ENCODE measurements around the genes ERICH2 and METTL8.

- PRO-cap = no peak
- RAMPAGE, long total RNA = no peak
Observed at GRCh38 chr2:167406334-167407255, 113.8 kb downstream of the B3GALT1 start.

DNA sequence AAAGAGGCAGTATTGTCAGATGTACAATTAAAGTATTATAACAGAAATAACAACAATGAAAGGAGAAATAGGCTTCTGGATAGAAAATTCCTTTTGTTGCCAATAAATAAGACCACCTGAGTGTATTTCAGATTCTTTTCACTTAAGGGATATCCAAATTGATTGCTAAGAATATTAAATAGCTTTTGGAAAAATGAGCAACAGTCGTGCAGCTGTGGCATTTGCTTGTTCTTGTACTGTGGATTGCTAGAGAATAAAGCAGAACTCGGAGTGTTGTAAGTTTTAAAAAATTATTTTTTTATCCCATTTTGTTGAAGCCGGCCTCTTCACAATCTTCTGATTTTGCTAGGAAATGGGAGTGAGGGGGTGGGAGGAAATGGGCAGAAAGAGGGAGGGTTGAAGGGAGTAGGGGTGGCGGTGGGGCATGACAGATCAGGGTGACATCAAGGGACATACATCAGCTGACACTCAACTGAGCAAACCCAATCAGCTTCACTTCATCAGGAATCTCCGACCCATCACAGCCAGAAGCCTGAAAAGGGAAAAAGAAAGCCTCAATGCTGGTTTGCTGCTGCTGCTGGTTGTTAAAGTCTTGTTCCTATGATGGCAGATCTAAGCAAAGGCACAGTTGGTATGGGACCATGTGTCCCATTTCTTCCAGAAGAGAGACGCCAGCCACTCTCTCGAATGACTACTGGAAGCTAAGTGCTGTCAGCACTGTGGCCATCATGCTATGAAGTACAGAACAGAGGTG, 292.2 kb downstream of the STK39 start:
- PRO-cap = no peak
- RAMPAGE, long total RNA = no peak

GRCh38 chr2:168137515-168138814, 109.4 kb downstream of the STK39 start:
- PRO-cap = no peak
- RAMPAGE, long total RNA = no peak

DNA sequence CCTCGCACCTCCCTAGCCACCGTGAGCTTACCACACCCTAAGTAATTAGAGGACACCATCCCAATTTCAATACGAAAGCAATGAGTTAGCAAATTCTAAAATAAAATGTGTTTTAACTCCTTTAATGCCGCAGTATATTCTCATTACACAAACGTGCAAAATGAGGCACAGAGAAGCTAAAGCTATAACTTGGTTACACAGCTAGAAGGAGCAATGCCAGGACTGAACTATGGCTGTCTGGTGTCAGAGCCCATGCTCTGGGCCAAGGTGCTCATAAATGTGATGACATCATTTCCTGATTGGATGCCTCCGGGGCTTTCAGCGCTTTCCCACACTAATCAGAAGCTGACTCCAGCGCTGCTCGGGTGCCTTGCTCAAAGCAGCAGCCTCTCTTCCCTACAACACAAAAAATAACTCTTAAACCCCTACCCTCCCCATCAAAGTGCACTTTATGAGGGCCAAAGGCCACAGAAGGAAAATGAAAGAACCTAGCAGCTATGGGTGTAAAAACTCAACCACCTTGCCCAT, 90.8 kb downstream of the STK39 start:
- PRO-cap = no peak
- RAMPAGE, long total RNA = no peak

- PRO-cap = no peak
- RAMPAGE, long total RNA = no peak
Observed at GRCh38 chr2:168212716-168213234, 34.6 kb downstream of the STK39 start.

DNA sequence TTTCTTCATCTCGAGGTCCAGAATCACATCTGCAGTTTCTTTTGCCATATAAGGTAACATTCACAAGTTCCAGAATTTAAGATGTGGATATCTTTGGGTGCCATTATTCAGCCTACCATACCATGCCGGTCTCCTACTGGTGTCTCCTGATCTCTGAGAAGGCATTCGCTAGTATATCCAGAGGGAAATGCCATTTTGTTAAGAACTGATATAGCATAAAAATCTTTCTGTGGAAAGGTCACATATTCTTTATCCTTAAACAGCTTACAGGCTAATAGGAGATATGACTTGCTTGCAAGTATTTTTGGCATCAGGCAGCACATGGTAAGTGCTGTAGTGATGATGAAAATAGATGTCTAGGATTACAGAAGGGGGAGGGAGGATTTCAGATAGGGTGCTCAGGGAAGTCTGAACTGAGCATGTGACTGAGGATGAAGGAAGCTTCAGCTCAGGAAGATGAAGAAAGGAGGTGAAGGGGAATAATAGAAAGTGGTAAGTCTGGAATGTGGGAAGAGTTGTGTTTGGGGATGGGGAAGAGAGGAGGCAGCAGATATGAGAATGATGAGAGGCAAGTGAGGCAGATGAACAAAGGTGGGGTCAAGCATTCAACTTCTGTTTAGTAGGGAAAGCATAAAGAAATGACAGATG, 158.5 kb upstream of the NOSTRIN start:
- PRO-cap = no peak
- RAMPAGE, long total RNA = no peak

GRCh38 chr2:169072037-169072474, 2.7 kb downstream of the DHRS9 start:
- PRO-cap = no peak
- RAMPAGE, long total RNA = no peak

DNA sequence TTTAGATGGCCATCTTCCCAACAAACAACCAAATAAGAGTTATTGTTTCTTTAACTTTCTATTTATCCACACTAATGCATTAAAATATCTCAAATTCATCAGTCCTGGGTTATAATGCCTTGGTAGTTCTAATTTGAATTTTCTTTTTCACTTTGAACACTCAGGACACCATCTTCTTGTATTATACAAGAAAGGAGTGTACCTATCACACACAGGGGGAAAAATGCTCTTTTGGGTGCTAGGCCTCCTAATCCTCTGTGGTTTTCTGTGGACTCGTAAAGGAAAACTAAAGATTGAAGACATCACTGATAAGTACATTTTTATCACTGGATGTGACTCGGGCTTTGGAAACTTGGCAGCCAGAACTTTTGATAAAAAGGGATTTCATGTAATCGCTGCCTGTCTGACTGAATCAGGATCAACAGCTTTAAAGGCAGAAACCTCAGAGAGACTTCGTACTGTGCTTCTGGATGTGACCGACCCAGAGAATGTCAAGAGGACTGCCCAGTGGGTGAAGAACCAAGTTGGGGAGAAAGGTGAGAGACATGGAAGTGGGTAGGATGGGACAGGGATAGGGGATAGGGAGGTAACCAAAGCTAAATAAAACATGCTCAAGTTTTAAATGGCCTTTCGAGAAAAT, 12.1 kb downstream of the DHRS9 start:
- PRO-cap = no peak
- RAMPAGE, long total RNA = no peak

GRCh38 chr2:169636404-169637233, 52.5 kb downstream of the PPIG start:
- PRO-cap = no peak
- RAMPAGE, long total RNA = no peak

DNA sequence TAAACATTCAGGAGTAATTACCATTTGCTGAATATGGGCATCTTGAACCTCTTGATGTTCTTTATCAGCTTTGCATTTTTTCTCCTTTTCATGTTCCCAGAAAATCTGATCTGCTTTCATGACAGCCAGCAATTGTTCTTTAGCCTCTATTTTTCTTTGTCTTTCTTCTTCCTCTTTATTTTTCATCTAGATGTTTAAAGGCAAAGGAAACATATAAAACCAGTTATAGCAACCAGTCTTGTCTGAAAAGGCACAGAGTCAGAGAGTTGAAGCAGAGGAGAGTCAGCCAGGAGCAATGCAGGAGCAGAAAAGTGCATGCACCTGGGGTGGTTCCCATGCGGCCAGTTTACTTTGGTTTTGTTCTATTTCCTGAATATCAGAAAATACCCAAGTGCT, 45.0 kb downstream of the CFAP210 start:
- PRO-cap = no peak
- RAMPAGE, long total RNA = no peak

DNA sequence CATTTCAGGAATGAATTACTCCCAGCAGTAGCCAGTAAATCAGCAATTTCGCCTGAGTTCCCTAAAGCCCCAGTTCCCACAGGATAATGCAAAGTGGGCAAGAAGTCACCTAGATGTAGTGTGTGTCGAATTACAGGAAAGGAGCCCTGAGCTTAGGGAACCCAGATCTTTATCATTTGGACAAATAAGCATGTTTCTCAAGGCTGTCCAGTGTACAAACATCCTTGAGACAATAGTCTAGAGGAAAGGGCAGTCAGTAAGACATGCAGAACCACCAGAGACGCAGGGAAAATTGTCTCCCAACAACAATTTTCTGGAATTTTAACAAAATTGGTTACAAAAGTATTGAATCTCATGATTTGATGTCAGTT, 1.5 kb downstream of the PHOSPHO2 start:
- PRO-cap = no peak
- RAMPAGE, long total RNA = no peak

GRCh38 chr2:169712463-169713258, 18.4 kb downstream of the PHOSPHO2 start:
- PRO-cap = no peak
- RAMPAGE, long total RNA = no peak

DNA sequence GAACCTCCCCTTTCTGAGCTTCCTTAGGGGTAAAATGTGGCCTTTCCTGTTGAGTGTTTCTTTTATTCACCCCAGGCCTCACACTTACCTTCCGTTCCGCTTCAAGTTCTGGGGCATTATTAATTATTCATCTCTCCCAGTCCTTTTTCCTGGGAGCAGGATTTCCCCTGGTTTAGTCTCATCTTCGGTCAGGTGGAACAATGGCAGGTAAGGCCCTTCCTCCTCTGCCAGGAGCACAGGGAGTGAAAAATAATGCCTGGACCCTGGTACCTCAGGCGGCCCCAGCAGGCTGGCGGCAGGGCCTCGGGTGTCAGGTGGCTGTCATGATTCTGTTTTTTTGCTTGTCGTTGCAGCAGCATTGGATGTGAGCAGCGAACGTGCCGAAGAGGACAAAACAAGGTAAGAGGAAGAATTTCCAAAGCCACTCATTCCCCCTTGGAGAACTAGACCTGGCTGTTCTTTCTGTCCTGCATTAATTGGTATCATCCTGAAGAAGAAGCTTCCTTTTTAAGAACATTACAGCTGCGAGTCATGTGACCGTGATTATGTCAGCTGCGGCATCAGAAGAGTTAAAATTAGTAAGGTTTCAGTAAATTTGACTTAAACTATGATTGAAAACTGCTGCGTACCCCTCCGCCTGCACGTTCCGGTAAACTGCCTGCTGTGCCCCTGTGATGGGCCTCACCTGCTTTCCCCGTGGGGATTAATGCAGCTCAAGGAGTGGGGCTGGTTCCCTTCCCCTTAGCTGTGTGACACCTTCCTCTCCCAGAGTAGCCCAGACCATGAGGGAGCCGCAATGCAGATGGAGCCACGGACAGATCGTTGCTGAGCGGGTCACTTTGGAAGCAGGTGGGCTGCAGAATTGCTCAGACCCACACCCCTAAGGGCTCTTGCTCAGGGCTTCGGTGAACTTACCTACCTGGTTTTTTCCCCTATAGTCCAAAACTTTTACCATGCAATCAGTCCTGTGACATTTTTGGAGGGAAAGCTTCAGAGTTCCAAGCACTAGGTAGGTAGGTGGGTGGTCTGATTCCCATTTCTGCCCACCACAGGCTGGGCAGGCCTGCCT, 36.2 kb upstream of the MYO3B start:
- PRO-cap = no peak
- RAMPAGE, long total RNA = no peak

- PRO-cap = no peak
- RAMPAGE, long total RNA = no peak
Observed at GRCh38 chr2:170769804-170770613, at the start of gene ERICH2. Gene ERICH2 (plus strand): TSS chr2:170770378.

DNA sequence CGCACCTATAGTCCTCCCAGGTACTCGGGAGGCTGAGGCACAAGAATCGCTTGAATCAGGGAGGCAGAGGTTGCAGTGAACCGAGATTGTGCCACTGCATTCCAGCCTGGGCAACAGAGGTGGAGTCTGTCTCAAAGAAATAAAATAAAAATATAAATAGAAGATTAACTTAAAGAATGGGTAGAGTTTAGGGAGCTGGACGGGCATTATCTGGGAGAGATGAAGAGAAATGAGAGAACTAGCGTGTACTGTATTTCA, 18.9 kb downstream of the GORASP2 start:
- PRO-cap = no peak
- RAMPAGE, long total RNA = no peak

DNA sequence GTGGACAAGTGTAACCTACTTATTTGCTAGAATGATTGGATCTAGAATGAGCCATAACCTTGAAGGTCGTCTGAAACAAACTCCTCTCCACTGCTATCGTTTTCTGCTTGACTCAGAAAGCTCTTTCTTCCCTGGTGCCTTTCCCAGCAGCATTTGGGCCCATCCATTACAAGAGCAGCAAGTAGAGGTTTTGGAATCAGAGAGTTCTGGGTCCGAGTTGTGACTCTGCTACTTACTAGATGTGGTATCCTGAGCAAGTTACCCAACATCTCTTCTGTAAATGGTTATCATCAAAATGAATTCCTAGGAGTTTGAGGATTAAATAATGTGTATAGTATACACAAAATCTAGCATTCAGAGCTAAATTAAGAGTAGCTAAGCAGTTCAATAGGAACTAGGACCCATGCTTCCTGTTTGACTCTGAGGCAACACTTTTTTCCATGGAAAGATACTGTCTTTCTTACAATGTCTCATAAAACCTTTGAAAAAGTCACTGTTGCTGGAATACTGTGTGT, 115.1 kb downstream of the METTL8 start:
- PRO-cap = no peak
- RAMPAGE, long total RNA = no peak

GRCh38 chr2:171326880-171327274, 106.9 kb downstream of the METTL8 start:
- PRO-cap = no peak
- RAMPAGE, long total RNA = no peak

- PRO-cap = no peak
- RAMPAGE, long total RNA = no peak
Observed at GRCh38 chr2:171409232-171410069, 24.3 kb downstream of the METTL8 start.

- PRO-cap = bidirectional peak, plus-strand start at chr2:171434328, minus-strand start at chr2:171433990
- RAMPAGE, long total RNA = no peak
Observed at GRCh38 chr2:171433631-171434400, at the start of gene METTL8. Gene METTL8 (minus strand): TSS chr2:171433990.

- PRO-cap = no peak
- RAMPAGE, long total RNA = no peak
Observed at GRCh38 chr2:171700897-171701556, 13.8 kb downstream of the DYNC1I2 start.

Data from OCI-LY7 (cell line).